Measurements from ENCODE around the genes CCR2 and RTP3.

- RRBS = no CpG with 5 or more reads among the region's 7 CpGs
These were observed 19.3 kb downstream of the CLEC3B start for GRCh38 chr3:45045341-45045791.

- RRBS = no CpG with 5 or more reads among the region's 4 CpGs
These were observed 7.3 kb downstream of the CDCP1 start for GRCh38 chr3:45138783-45139422.

DNA sequence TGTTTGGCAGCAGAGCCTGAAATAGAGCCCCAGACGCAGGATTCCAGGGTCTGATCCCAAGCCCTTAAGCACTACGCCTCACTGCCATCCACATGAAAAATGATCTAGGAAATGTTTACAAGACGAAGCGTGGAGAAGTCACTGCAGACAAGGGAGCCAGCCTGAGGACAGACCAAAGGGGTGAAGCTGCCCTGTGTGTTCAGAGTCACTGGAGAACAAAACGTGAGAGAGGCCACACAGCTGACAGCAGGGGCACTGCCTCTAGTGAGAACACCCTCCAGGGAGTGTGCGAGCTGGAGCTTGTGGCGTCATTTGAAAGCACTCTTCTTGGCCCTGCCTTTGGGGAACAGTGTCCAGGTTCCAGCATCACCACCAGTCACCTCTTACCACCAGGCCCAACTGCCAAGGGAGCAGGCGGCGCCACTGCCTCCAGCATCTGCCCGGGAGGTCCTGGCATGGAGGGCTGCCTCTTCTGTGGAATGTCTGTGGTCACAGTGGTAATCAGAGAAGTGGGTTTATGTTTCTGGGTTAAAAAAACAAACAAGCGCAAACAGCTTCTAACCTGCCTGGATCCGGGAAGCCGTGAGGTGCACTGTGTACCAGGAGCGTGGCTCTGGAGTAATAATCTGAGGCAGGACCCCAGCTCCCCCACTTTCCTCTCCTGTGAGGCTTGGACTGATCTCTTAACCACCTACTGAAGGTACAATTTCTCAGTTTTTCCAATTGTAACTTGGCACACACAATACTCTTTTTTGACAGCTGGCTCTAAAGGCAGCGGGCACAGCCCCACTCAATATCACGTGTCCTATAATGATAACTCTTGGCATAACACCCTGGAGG, 32.1 kb upstream of the CDCP1 start:
- RRBS = no CpG with 5 or more reads among the region's 16 CpGs

DNA sequence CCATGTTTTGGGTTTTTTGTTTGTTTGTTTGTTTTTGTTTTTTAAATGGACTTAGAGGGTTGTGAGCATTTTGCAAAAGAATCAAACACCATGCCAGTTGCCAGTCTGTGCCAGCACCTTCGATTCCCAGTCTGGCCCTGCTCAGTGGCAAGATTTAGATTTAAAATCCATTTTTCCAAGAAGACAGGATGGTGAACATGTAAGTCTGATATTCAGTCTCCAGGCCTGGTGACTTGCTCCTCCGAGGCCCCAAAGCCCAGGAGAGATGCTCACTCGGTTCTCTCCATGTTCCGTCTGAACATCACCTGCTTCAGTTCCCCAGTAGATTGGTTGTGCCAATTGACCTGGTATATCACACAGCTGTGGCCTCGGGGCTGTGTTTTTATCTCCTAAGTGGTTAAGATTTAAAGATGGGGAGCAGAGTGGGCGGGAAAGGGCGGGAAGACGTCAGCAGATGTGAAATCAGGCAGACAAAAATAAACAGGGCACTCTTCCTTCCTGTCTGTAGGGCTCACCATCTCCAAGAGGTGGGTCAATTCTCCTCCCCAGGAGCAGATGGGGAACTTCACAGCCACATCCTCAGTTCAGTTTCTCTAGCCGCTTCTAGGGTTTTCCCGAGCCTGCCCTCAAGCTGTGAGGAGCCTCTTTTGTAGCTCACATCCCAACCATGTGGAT, 27.0 kb upstream of the LIMD1 start:
- RRBS = no CpG with 5 or more reads among the region's 10 CpGs

GRCh38 chr3:45596216-45596758, 1.7 kb downstream of the LIMD1 start:
- RRBS = no CpG with 5 or more reads among the region's 6 CpGs

GRCh38 chr3:45816726-45817036, 20.3 kb upstream of the SLC6A20 start:
- RRBS = no CpG with 5 or more reads among the region's 1 CpG

- RRBS = no CpG with 5 or more reads among the region's 5 CpGs
These were observed 21.8 kb upstream of the SLC6A20 start for GRCh38 chr3:45817975-45818635.

DNA sequence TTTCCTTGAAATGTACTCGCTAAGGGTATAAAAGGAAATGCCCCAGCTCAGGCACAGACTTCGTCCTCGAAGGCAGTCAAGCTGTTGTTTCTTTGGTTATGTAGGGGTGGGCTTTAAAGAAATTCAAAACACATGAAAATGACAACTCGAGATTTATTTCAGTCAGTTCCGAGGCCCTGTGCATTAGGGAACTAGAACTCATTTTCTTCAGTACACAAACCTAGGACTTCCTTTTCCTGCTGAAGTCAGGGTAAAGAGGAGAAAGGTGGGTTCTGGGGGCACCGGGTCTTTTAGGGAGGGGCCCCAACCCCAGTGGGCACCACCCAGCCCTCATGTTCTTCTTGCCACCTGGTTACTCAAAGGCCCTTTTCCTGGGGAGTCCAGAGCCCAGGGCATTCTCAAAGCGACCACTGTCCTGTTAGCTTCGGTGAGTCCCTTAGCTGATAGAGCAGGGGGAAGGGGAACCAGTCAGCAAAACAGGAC, 7.7 kb downstream of the CCR9 start:
- RRBS = no CpG with 5 or more reads among the region's 8 CpGs

GRCh38 chr3:45958284-45959076, 15.2 kb downstream of the CXCR6 start:
- RRBS = no CpG with 5 or more reads among the region's 7 CpGs

- RRBS = no CpG with 5 or more reads among the region's 2 CpGs
These were observed 6.8 kb downstream of the FYCO1 start for GRCh38 chr3:45988876-45989254.

DNA sequence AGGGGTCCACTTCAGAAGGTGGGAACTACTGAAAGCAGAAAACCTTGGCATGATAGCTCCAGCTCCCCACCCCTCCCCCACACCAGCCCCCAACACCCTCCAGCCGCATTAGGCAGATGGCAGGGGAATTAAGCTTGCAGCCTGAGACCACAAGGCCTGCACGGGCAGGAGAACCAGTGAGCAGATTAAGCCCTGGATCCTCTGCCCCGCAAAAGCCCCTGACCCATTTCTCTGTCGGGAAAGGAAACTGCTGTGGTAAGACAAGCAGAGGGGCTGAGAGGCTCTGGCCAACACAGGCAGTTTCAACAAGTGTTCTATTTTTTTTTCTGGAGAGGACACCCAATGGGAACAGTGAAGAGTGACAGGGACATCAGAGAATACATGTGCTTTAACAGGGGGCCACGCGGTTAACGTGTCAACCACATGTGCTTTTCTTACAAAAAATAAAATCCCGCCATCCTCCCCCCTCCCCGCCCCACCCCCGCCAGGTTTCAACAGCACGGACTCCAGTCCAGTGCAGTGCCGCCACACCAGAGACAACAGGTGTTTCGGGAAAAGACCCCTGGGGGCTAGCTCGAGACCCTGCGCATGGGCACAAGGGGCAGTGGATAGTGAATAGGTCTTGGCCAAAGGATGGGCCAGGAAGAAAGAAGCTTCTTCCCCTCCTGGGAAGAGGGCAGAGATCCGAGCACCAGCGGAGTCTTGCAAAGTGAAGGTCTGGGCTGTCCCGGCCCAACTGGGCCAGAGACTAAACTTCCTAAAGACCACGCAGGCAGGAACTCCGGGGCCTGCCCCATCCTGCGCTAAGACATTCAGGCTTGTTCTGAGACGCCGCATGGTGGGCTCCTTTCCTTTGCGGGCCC, 814 bp downstream of the FYCO1 start:
- RRBS = 1% methylated on average over 3 of the region's 24 CpGs

DNA sequence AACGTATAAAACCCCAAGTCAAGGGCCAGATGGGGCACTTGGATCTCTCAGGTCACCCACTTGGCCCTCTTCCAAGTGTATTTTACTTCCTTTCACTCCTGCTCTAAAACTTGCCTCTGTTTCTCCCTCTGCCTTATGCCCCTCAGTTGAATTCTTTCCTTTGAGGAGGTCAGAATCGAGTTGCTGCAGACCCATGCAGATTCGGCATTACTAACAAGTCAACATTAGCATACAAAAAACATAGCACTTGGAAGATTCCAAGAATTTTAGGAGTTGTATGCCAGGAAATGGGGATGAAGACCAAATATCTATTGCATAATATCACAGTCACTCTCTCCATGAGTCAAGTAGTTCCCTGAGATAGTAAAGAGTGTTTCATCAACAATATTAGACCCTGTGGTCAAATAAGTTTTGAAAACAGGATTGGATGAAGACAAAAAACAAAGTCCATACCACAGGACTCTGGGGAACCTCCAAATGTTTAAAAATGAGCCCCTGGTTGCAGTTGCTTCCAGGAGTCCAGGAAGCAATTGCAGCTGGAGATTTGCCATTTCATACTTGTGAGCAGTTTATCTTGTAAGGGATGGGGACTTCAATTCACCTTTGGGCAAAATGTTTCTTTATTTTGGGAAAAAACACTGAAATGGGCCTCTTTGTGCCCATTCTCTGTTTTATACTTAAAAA, 11.0 kb upstream of the FYCO1 start:
- RRBS = no CpG with 5 or more reads among the region's 3 CpGs

DNA sequence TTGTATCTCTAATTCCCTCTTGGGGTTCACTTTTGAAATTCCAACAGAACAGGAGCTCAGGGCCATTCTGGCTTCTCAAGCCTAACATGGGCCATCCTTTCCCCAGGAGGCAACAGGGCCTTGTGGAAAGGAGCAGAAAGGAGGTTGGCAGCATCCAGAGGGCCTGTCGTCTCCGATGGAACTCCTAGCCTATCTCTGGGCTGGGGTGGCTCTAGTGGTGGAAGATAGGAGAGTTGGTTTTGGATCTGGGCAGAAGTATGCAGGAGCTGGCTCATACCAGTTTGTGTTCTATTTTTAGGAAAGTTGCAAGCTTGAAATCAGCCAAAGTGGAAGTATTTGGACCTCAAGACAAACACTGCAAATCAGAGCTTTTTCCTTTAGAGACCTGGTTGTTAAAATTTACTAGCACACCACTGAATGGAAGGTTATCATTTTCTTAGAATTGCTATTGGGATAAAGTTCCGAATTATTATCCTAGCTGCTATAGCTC, 35.4 kb upstream of the XCR1 start:
- RRBS = no CpG with 5 or more reads among the region's 3 CpGs

- RRBS = no CpG with 5 or more reads among the region's 7 CpGs
These were observed 38.0 kb upstream of the XCR1 start for GRCh38 chr3:46065077-46065875.

DNA sequence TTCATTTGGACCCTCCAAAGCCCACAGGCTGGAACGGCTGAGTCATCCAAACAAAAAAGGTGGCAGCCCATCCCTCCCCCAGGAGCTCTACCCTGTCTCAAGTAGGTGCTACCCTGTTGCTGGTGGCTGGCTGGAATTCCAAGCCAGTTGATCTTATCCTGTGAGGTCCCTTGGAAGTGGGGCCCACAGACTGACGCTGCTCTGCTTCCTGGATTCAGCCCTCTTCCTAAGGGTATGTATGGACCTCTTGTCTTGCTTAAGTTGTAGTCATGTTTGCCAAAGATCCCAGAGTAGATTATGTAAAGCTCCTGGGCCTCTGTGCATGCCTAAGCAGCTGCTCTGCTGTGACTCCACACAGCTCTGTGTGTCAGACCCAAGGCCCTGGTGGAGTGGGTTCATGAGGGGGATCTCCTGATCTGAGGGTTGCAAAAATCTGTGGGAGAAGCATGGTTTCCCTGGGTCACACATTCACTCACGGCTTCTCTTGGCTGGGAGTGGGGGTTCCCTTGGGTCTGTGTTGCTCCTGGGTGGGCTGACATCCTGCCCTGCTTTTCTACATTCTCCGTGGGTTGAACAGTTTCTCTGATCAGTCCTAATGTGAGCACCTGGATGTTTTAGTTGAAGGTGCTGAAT, 44.4 kb downstream of the CCR1 start:
- RRBS = no CpG with 5 or more reads among the region's 4 CpGs

GRCh38 chr3:46353942-46354294, at the start of gene CCR2:
TSS of gene CCR2 (plus strand) at chr3:46354111.
- RRBS = no CpG with 5 or more reads among the region's 3 CpGs

GRCh38 chr3:46496678-46497304, 985 bp upstream of the RTP3 start:
- RRBS = no CpG with 5 or more reads among the region's 5 CpGs

- RRBS = no CpG with 5 or more reads among the region's 10 CpGs
These were observed at the start of gene RTP3 for GRCh38 chr3:46497551-46498425. TSS of gene RTP3 (plus strand) at chr3:46497976.

DNA sequence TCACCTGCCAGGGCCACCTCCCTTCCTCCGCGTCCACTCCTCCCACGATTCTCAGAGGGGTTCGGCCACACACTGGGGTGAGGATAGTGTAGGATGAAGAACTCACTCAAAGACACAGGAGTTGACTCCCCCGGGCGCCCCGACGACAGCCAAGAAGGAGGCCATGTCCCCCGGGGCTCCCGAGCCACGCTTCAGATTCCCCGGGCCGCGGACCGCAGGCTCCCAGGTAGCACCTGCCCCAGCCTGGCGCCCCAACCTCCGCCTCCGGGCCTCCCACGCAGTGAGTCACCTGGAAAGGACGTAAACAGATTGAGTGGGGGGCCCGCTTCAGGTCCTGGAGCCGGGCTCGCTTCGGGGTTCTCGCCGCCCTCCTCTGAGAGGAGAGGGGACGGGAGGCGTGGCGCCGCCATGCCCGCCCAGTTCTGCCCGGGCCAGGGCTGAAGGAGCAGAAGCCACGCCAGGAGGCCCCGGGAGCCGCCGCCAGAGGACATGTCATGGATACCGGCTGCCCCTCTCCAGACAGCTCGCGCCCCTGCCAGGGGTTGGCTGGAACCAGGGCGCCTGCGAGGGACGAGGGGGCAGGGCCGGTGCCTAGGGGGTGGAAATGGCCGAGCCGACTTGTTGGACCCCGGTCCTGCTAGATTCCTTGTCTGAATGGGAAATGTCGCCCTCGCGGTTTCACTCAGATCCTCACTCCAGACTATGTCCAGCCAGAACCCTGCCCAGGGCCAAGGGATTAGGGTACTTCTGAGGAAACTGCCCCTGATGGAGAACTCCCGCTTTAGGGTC, 29.4 kb downstream of the MYL3 start:
- RRBS = 94% methylated on average over 34 of the region's 50 CpGs

DNA sequence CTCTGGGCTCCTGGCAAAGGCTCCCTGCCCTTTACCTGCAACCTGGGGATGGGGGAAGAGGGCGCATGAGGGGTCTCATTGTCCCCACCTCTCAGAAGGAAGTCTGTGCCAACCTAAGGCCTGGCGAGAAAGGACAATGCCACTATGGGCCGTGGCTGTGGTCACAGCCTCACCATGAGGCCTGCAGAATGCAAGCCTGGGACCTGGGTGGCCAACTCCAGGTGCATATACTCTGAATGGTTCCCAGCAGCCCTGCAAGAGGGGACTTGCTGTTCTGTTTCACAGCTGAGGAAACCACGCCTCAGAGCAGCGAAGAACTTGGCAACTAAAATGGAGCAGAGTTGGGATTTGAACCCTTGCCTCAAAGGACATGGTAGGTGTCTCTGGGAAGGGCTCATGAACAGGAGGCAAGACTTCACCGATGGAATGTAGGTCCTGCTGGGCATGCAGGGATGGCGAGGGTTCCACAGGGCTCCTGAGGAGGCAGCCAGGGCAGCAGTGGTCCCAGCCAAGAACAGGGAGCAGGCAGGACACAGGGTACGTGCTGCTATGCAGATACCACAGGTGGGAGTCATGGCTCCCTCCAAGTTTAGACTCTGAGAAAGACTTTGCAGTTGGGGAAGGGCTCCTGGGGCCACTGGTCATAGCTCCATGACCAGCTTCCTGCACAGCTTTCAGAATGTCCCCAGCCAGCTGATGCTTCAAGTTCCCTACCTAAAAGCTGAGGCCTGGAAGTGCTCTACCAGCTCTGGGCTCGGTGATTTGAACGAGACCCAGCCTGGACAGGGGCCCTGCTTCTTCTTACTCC, 1.0 kb downstream of the MYL3 start:
- RRBS = no CpG with 5 or more reads among the region's 10 CpGs

All from choroid plexus epithelial cell (primary cell).